Measurements from ENCODE around the genes RDH14 and SDC1.

DNA sequence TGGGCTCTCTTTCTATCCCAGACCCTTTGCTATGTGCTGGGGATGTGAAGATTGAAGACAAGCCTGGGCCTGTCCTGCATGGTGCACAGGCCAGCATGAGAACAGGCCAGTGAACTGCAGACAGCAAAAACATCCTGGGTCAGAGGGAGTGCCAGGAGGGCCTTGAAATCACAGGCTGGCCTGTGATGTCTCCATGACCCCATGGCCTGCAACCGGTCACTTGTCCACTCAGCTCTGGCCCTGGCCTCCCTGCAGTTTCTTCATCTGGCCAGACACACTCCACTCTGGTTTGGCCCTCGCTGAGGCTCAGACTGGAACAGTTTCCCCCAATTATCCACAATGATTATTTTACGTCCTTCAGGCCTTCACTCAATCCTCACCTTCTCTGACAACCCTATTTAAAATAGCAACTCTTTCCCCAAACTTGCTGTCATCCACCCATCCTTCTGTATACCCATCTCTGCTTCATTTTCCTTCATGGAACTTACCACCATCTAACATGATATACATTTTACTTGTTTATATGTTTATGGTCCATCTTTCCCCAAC, 12.5 kb downstream of the CYRIA start:
- PRO-cap = no peak

DNA sequence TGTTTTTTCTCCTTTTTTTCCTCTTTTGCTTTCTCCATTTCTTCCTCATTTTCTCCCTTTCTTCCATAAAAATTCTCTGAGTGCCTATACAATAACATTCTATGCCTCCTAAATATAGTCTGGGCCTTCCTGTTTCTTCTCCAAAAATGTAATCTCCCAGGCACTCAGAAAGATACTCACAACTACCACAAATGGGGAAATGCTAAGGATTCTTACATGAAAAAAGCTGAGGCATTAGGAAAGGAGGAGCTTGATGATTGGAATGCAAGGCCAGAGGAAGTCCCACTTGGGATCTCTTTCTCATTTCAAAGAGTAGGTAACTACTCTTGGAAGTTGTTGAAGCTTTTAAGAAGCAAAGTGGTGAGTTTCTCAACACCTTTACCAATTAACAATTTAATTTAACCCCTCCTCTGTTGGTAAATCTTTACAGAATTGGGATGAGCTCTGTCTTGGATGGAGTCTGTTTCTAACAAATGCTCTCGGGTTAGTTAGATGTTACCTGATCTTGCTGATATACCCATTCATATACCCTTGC, 3.4 kb downstream of the VSNL1 start:
- PRO-cap = no peak

GRCh38 chr2:17765277-17765957, 11.5 kb downstream of the GEN1 start:
- PRO-cap = no peak

- PRO-cap = bidirectional peak, plus-strand start at chr2:17893285, minus-strand start at chr2:17893102
These were observed 14.5 kb downstream of the KCNS3 start for GRCh38 chr2:17892771-17893542.

GRCh38 chr2:17934587-17935163, 56.2 kb downstream of the KCNS3 start:
- PRO-cap = no peak

GRCh38 chr2:17977081-17977461, 98.6 kb downstream of the KCNS3 start:
- PRO-cap = no peak

DNA sequence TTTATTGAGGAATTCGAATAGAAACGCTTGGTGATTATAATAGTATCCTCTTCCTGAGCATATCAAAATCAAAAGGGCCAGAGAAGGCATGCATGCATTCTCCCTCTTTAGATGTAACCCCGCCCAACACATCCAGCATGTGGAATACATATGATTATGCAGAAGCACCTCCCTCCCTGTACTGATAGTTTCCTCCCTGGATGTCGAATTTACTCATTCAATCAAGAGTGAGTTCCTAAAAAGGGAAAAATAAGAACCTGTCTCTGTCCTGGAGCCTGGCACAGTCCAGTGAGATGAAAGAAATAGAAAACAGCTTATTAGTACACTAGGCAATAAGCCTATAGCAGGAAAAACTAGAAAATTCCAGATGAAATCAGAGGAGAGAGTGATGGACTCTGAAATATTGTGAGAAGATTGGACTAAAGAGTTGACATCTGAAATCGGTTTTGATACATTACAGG, 262.8 kb downstream of the RDH14 start:
- PRO-cap = no peak

DNA sequence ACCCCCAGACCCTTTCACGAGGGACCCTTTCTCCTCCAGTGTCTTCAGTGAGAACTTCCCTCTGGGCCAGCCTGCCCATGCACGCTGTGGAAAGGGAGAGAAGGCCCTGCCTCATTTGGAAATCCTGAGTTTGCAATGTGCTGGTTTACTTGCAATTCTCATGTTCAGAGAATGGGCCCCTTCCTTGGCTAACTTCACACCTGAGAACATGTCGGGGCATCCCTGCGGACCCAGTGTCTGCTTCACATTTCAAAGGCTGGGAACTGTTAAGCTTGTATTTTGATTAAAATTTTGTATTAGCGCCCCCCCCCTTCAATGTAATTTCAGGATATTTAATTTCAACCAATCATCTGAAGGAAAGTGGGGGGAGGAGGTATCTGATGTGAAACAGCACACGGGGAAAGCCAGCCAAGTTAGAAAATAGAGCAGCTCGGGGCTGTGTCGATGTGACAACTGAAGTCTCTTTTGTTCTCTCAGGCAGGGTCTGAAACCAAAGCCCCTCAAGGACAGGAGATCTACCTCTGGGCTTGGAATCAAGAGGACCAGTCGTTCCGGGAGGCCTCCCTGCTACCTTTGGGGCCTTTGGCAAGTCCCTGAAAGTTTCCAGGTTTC, 39.5 kb downstream of the RDH14 start:
- PRO-cap = no peak

GRCh38 chr2:18560552-18561016, at the start of gene RDH14:
Gene RDH14, minus strand, starts transcription at chr2:18560653.
- PRO-cap = bidirectional peak, plus-strand start at chr2:18560800, minus-strand start at chr2:18560653

GRCh38 chr2:19281497-19281897, 76.9 kb downstream of the OSR1 start:
- PRO-cap = no peak

DNA sequence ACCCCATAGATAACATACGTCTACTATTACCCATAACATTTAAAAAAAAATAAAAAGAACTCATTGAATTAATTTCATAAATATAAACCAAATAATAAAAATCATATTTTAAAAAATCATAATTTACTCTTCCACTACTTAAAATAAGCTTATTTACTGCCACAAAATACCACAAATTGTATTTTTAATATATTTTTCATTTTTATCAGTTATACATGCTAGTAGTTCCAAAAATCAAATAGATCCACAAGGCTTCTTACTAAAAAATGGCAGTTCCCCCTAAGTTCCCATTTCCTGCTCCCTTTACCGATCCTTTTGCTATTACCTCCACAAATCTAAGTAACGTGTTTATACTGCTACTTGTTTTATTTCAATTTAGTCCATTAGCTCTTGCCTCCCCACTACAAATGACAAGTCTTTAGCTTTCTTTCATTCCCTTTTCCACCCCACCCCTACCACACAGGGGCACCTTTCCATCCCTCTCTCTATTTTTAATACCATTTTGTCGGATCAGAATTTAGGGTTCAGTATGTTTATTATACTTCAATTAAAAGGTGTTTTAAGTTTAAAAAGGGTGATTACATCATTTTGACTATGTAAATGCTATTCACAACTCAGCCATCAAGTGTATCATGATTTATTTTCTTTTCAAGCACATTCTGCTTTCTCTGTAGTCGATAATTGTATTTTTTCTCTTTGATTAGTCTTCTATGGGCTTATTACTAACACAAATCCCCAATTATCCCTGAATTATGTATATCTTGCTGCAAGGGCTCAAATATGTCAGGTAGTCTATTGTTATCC, 27.0 kb downstream of the WDR35 start:
- PRO-cap = no peak

DNA sequence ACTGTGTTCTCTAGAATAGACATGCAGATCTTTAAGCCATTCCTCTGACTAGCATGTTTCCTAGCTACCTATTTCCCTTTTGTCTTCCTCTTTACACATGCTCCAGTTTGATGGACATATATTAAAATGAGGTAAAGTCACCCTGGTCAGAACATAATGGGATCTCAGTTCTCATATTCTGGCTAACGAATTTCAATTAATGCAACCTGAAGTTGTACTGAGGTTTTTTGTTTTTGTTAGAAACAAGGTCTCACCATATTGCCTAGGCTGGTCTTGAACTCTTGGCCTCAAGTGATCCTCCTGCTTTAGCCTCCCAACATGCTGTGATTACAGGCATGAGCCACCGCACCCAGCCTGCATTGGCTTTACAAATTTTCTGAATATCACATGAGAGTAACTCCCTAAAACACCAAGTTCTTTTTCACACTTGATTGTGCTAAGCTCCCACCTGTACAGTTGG, 9.5 kb downstream of the LAPTM4A start:
- PRO-cap = no peak

GRCh38 chr2:20071392-20072464, 20.3 kb upstream of the LAPTM4A start:
- PRO-cap = no peak

- PRO-cap = no peak
These were observed 40.0 kb upstream of the LAPTM4A start for GRCh38 chr2:20091216-20092032.

DNA sequence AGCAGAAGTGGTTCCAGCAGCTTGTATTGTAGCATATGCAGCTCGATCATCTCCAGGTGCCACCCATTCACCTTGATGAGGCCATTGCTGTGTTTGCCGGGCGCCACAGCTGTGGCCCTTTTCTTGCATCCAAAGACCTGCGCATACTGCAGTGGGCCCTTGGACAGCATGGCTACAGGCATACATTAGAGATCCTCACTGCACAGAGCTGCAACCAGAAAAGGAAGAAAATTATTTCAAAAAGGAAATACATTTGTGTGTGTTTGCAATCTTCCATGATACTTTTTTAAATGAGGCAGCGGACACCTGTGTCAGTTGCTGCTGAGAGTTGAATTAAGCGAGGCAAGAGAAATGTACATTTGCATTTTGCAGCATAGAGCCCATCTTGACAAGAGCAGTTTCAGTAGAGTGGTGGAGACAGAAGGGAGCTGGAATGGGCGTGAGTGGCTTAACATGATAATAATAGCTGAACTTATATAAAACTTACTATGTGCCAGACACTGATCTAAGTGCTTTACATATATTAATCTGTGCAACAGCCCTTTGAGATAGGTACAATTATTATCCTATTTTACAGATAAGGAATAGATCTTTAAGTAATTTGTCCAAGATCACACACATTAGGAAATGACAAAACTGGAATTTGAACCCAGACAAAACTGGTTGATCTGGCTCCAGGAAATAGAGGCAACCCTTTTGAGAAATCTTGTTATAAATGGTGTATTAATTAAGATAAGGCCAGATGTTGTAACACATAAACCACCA, 68.9 kb downstream of the SDC1 start:
- PRO-cap = no peak

- PRO-cap = no peak
These were observed 52.7 kb downstream of the SDC1 start for GRCh38 chr2:20172018-20172863.

- PRO-cap = bidirectional peak, plus-strand start at chr2:20225277, minus-strand start at chr2:20225094; bidirectional peak, plus-strand start at chr2:20225653, minus-strand start at chr2:20225388
These were observed at the start of gene SDC1 for GRCh38 chr2:20224957-20225811. Gene SDC1, minus strand, starts transcription at chr2:20225130.

- PRO-cap = no peak
These were observed 944 bp upstream of the SDC1 start for GRCh38 chr2:20225812-20226335.

GRCh38 chr2:20329043-20329893, 21.4 kb downstream of the PUM2 start:
- PRO-cap = no peak

- PRO-cap = no peak
These were observed 27.8 kb upstream of the RHOB start for GRCh38 chr2:20418839-20419801.